Metastatic Breast Carcinoma in the Ovary (tissue), 3 donors: ENCODE data around the genes LYZL6, CCL18, TBC1D3H and DHRS11.

- PRO-cap, 3 experiments: no peak in any of the 3 experiments
Observed at GRCh38 chr17:35773681-35774331, 13.1 kb downstream of the C17orf50 start.

DNA sequence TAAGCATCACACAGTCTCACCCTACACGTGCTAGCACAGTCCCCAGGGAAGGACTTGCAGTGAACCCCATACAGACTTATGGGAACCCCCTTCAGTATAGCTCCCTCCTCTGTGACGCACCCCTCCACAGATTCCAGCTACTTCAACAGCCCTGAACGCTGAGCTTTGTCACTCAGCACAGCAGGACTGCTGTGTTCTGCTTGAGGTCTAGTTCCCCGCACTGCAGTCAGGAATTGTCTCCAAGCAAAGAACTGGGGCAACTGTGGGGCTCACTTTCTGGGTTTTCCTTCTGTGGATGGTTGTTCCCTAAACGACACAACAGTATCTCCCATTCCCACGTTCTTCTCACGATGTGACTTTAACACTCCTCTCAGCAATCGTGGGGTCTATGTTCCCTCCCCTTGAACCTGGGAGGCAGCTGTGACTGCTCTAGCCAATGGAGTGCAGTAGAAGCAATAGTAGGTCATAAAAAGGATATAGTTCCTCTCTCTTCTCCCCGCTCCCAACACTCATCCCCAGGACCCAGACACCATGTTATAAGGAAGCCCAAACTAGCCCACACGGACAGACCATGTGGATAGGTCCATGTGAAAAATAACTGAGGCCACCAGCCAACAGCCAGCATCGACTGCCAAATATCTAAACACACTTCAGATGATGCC, 3.5 kb downstream of the MMP28 start:
- PRO-cap, 3 experiments: no peak in any of the 3 experiments

GRCh38 chr17:35943507-35944072, at the start of gene LYZL6:
Gene LYZL6, minus strand, starts transcription at chr17:35943713.
- PRO-cap, 3 experiments: no peak in any of the 3 experiments

GRCh38 chr17:36064139-36064592, at the start of gene CCL18:
Gene CCL18, plus strand, starts transcription at chr17:36064272.
- PRO-cap, 3 experiments: no peak in any of the 3 experiments

DNA sequence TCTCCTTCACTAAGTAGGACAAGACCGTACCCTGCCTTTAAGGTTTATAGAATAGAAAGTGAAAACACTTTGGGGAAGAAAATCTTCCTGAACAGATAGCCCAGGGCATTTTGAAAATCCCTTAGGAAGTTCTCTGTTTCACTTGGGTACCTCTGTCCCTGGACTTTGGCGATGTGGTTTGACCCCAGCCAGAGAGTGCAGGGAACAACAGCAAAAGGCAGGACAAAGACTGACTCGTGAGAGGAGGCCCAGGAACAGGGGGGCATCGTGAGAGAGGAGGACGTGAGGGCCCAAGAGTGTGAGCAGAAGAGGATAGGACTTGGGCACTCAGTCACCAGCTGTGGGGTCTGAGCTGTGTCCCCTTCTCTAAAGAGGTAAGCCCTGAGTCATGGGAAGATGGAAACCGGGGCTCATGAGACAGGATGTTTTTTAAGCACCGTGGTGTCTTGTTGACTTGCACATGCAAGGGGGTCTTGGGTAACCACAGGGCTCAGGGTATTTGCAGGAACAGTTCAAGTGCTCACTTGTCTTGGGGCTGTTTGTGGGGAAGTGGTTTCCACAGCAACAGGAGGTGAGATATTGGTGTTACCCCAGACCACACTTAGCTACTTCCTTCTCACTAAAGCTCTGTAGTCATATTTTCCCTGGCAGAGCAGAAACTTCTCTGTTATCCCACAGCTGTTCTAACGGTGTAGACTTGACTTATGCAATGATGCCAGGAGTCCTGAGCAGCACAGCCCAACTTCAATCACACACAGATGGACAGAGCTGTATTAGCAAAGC, 7.5 kb downstream of the CCL3 start:
- PRO-cap, 3 experiments: peak in 2 of 3 experiments; most common plus-strand start position 667 of the sequence (in 1); most common minus-strand start position 349 of the sequence (in 2)

DNA sequence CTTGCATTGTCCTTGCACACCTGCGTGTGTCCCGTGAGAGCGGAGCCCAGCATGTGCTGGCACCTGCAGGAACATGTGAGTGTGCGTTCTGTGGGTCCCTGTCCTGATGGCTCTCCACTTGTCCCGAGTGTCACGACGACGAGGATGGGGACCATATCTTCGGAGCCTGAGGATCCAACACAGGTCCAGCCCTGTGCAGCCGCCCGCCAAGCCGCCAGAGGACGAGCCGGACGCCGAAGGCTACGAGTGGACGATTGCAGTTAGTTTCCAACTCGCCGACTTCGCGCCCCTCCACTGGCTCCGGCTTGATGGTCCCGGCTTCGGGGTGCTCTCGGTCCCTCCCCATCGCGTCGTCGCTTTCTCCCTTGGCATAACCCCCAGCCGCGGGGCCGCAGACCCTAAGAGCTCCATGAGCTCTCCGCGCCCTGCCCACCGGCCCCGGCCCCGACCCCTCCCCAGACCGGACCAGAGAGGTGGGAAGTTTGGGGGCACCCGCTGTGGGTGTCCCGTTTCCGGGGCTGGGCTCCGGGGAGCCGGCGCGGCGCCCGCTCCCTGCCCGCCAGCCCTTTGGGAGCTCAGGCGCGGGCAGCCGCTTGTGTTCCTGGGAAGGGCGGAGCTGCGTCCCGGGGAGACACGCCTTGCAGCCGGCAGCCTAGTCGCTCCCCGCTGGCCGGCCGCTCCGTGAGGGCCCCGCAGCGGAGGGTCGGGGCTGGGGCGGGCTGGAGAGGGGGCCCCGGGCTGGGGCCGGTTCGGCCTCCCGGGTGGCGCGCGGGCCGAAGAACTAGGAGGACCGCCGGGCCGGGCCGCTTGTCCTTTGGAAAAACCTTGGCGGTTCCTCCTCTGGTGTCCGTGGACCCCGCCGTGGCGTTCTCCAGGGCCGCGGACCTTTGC, 6.3 kb upstream of the TBC1D3B start:
- PRO-cap, 3 experiments: peak in 3 of 3 experiments; most common plus-strand start position 629 of the sequence (in 2); most common minus-strand start position 569 of the sequence (in 3)

GRCh38 chr17:36183395-36184005, 7.1 kb upstream of the TBC1D3B start:
- PRO-cap, 3 experiments: peak in 1 of 3 experiments; most common minus-strand start chr17:36183524 (in 1)

DNA sequence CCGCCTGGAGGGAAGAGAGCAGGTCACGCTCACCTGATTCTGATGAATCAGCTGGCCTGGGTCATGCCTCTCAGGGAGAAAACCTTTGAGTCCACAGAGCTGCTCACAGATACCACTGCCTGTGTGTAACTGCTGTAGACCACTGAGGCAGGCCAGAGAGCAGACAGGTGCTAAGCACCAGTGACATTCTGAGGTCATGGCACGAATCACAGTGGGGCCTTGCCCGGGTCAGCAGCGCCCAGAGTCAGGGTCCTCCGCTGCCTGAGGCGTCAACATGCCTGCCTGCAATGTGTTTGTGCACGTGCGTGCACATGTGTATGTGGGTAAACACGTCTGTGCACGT, at the start of gene TBC1D3H:
TSS of gene TBC1D3H (minus strand) at position 144 of the 343 bp plus-strand sequence.
- PRO-cap, 3 experiments: no peak in any of the 3 experiments

GRCh38 chr17:36591277-36592356, at the start of gene DHRS11:
Gene DHRS11, plus strand, starts transcription at chr17:36591879.
- PRO-cap, 3 experiments: peak in 3 of 3 experiments; most common plus-strand start chr17:36591879 (in 3); most common minus-strand start chr17:36591730 (in 3)

DNA sequence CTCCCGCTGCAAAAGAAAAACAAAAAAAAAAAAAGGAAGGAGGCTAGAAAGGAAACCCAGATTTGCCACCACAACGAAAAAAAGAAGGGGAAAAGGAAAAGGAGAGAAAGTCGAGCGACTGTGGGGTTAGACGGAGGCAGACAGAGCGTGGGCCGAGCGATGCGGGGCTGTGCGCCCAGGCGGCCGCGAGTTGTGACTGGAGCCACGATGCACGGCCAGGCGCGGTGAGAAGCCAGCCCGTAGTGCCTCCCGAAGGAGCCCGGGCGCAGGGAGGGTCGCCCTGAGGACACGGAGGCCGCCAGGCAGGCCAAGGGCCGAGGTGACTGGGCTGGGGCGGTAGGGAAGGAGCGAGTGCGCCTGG, 273 bp upstream of the LHX1 start:
- PRO-cap, 3 experiments: no peak in any of the 3 experiments

DNA sequence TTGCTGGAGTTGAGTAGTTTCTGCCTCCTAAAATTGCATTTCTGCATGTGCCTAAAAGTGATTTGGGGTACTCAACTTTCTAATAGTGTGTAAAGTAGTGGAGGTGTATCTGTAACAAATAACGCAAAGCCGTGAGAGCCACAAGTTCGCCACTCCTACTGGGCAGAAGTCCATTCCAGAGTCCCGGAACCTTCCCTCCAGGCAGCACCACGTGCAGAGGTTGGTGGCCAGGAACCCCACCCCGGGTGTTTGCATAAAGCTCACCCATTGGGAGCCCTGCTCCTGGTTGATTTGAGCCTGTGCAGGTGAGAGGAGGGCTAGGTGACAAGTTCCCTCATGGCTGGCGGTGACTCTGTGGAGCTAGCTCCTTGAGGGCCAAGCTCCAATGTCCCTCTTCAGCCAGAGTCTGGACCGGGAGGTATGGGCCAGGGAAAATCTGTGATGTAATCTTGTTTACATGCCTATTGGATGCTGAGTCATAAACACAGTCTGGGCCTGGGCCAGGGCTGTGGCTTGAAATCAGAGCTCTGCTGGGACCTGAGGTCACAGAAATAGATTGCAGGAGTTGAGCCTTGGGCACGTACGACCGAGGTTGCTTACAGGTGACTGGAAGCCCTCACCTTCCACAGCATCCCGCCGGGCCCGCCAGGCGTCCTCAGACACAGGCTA, 118.8 kb downstream of the AATF start:
- PRO-cap, 3 experiments: peak in 1 of 3 experiments; most common plus-strand start position 337 of the sequence (in 1)

DNA sequence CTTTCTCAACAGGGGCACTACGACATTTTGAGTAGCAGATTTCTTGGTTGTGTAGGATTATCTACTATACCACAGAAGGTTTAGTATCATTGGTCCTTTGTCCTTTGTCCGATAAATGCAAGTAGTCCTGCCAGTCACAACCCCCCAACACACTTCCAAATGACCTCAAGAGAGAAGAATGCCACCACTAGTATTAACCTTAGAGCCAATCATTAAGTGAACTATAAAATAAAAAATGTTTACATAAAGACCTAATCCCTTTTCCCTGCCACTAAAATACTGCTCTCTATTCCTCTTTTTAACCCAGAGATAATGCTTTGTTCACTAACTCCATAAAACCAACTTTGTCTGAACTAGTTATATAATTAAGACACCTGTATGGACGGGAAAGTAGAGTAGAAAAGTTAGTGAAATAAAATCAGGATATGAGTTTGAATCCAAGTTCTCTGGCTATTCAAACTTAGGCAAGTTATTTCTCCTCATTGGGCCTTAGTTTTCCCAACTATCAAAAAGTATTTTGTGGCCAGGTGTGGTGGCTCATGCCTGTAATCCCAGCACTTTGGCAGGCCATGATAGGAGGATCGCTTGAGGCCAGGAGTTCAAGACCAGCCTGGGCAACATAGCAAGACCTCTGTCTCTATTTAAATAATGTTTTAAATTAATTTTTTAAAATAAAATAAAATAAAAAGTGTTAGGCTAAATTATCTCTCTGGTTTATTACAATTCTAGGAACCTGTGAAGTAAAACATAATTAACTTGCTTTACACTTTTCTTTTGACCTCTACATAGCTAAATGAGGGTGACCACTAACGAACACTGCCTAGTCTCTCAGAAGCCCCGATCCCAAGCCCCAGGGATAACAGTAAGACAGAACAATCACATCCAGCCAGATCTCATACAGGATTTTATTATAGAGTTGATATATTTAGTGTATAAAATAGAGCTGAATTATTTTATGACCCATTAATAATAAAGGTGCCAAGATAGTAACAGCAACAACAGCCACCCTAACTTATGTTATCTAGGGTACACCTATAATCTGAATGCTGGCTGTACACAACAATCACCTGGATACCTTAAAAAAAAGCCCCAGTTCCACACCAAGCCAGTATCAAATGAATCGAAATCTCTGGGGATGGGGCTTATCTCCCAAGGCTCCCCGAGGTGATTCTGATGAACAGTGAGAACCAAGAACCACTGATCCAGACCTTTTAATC, 47.6 kb upstream of the C17orf78 start:
- PRO-cap, 3 experiments: no peak in any of the 3 experiments

DNA sequence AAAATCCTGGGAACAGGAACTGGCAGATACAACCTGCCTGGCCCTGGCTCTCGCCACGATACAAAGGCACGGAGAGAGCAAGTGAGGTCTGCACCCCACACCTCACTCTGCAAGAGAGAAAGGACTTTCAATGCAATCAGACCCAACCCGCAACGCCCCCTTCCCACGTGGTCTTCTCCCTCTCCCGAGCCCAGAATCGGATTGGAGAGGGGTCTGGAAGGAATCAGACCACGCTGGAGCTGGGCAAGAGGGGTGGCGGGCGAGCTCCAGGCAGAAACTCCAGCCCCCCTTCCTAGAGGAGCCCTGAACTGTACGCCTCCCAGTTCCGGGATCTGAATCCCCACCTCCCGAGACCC, 17.4 kb upstream of the C17orf78 start:
- PRO-cap, 3 experiments: peak in 3 of 3 experiments; most common plus-strand start position 193 of the sequence (in 2); most common minus-strand start position 109 of the sequence (in 3)

GRCh38 chr17:37552763-37553982, 56.0 kb downstream of the SYNRG start:
- PRO-cap, 3 experiments: no peak in any of the 3 experiments

DNA sequence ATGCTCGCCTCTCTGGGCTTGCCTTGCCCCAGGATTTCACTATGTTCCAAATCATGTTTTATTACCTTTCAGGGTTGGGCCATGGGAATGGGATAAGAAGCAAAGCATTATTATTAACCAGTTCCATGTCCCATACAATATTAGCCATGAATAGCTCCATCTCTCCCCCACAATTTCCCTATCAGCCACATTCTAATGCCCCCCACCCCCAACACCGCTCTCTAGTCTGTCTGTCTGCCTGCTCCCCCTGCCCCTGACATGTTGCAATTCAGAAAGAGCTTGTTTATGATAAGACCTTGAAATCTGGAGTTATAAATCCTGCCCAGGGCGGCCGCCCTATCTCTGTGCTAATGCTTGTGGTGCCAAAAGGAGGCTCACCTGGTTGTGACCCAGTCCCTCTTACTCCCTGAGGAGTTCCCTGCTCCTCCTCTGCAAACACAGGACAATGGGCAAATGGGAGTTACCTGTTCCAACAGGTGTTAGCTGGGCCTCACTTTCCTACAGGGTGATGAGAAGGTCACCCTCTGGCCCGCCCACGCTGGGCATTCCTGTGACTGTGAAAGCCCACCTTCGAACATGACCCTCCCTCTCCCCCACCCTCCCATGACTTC, 28.0 kb upstream of the DDX52 start:
- PRO-cap, 3 experiments: no peak in any of the 3 experiments

DNA sequence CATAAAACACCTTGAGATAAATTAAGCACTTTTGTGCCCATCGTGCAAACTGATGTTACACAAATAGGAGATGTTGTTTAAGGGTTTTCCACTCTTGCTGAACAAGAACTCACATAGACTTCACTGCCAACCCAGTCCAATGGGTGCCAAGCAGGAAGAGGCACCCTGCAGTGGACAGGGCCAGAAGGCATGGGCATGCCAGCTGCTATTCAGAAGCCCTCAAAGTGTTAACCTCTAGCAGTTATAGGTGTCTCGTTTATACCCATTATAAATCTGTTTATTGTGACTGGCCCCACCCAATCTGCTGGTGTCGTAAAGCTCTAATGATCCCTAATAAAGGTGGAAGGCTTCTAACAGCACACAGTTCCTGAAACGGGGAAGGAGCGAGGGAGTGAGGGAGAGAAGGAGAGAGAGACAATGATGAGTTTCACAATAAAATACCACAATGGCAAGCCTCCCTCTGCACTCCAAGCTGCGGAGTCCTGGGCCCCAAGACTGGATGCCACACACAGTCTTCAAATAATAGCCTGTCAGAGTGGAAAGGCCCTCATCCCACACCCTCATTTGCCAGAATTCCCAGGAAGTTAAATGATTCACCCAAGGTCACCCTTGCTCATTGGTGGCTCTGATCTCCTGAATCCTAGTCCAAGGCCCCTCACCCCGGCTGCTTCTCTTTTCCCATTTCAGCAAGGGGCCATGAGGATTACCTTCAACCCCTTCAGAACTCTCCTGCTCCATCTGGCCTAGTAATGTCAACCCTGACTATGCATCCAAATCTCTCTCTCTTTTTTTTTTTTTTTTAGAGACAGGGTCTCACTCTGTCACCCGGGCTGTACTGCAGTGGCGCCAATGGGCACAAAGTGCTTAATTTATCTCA, 23.7 kb downstream of the HNF1B start:
- PRO-cap, 3 experiments: no peak in any of the 3 experiments

DNA sequence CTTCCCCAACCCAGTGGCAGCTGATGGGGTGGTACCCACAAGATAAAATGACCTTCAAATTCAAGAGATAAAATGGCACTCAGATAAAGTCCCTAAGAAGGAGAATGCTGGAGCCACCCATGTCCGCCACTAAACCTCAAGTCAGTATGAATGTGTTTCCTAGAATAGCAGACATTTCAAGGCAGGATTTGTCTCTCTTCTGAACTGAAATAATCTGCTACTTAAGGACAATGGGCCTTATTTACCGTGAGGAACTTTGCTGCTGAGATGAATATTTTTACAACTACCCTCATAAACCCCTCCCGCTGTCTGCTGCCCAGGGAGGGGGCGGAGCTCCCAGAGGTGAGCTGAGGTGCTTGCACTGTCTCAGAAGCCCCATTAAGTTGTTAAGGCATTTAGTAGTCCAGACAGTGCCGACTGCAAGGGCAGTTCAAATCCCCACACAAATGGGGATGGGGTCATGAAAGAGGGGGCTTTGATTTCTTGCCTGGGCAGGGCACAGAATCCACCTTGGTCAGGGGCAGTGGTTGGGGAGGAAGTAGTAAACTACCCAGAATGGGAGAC, 19.3 kb downstream of the HNF1B start:
- PRO-cap, 3 experiments: no peak in any of the 3 experiments

DNA sequence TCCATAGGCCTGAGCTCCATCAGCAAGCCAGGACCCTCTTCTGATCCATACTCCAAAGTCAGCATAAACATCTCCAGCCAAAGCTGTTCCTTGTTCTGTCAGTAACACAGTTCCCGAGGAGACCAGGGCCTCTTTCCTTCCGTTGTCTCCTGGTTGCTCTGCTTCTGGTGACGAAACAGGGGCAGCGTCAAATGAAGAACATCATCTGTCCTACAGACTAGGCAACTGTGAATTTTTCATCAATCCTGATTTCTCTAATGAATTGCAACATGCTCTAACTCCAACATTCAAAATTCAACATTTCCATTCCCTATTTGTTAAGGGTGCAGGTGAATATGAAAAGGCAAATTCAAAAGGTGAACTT, 83.9 kb upstream of the HNF1B start:
- PRO-cap, 3 experiments: no peak in any of the 3 experiments

GRCh38 chr17:38256120-38256647, 40.8 kb upstream of the MRPL45 start:
- PRO-cap, 3 experiments: peak in 3 of 3 experiments; most common plus-strand start chr17:38256308 (in 3); most common minus-strand start chr17:38256196 (in 2)

DNA sequence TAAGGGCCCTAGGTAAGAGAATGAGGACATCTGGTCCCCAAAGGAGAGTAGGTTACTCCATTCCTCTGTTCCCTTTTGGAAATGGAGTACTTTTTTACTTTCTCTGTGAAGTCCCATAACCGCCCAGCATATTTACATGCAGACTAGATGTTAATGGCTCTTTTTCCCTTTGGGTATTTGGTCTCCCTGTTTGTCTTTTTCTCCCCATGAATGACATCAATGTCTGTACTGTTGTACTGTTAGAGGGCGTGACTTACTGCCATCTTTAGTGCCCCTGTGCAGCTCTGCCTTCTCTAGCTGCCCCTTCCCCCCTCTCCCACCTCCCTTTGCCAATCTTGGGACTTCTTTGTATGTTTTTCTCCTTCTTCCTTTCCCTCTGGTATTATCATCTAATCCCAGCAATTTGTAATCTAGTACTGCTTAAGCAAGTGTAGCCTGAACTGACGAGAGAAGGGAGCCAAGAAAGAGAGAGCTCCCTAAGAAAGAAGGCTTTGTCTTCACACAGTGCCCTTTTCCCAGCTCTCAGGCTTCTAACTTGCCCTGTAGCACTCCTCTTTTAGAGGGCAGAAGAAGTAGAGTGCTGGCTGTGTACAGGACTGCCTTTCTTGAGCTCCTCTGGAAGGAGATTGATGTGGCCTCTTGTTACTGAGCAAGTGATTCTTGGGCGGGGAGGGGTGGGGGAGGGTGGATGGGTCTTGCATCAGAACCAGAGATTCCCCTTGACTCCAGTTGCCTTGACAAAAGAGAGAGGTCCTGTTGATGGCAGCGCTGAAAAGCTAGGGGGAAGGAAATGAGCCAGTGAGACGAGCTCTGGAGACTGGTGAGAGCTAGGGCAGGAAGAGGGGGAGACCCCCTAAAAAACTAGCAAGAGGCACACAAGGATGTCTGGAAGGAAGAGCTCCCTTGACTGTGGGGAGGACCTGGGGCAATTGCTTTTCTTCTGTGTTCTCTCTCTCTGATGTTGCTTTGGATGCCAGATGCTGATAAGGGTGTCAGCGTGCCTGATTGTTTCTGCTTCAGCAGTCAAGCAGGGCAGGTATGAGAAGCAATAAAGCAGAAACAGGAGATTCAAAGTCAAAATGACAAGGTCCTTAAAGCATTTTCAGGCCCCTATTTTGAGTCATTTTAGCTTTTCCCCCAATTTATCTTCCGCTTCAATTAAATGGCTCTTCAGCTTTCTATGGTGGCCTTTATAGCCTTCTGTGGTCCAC, 18.6 kb downstream of the GPR179 start:
- PRO-cap, 3 experiments: no peak in any of the 3 experiments